GM23248 (cell line): ENCODE measurements around a stretch of chr17.

DNA sequence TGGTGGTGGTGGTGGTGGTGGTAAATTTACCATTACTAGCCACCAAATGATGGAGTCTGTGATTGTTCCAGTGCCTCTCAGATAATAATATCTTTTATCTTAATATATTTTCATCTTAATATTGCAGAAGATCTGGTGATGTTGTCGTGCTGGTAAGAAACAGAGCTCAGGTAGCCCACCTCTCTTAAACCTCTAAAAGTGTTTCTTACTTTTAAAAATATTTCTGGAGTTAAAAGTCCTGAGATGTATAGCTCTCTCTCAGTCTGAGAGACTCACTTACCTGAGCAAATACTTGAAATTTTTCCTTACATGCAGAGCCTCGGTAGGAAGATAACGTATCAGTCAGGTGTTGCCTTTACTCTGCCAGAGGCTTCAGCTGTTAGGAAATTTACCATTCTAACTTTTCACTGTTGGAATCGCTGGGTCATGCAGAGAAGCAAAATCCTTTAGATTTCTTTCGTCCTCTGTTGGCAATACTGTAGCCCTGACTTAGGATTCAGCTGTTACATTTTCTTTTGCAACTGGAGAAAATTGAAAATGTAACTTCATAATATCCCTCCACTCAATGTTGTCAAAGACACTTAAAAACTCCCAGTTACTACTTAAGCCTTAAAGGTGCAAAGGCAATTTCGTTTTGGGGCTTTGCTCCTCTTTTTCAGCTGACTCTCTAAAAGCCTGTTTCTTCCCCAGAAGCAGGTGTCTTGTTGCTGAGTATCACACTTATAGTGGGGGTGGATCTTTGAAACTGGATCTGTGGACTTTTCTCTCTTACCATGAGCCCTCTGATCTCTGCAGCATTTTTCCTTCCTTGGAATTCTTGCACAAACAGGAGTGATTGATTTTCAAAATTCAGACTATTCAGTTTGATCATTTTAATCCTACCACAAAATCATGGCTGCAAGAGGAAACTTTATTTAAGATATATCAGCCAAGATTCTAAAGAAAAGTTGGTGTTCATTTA, 19.9 kb upstream of the KCNJ16 start:
- RAMPAGE, long total RNA, result no peak

GRCh38 chr17:71440355-71441064, 680.3 kb upstream of the SOX9 start:
- RAMPAGE, long total RNA, result no peak

GRCh38 chr17:72113689-72114309, 7.0 kb upstream of the SOX9 start:
- RAMPAGE, long total RNA, result no peak

DNA sequence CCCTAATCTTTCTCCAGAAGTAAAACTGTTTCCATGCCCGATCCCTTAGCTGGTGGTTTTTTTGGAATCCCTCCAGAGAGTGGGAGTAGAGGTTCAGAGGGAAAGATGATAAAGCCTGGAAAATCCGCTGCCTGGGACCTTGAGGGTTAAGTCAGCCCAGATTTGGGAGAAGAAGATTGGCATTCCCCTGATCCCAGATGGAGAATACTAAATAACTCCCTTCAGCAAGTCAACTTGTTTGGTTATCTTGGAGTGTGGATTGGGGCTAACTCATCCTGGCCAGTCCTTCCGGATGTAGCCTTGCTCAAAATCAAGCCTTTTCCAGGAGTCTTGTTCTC, 71.4 kb downstream of the SOX9 start:
- RAMPAGE, long total RNA, result no peak

DNA sequence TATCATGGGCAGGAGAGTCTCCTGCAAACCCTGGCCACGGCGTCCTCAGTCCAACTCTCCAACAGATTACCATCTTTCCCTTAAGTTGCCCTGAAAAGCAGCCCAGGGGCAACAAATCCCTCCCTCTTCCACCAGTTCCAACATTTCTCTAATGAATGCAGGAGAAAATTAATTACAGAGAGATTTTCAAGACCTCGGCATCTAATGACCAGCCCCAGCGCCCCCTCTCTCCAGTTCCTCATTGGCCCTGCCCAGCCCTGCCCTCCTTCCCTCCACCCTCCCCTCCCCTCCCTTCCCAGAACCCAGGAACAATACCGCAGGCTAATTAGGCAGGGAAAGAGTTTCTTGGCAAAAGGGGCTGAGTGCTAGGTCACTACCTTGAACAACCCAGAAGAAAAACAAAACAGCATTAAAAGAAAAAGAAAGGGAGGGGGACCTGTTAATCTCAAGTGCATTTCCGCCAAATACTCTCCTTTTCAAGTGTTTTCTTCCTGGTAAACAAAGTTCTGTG, 215.2 kb downstream of the SOX9 start:
- RAMPAGE, long total RNA, result no peak

DNA sequence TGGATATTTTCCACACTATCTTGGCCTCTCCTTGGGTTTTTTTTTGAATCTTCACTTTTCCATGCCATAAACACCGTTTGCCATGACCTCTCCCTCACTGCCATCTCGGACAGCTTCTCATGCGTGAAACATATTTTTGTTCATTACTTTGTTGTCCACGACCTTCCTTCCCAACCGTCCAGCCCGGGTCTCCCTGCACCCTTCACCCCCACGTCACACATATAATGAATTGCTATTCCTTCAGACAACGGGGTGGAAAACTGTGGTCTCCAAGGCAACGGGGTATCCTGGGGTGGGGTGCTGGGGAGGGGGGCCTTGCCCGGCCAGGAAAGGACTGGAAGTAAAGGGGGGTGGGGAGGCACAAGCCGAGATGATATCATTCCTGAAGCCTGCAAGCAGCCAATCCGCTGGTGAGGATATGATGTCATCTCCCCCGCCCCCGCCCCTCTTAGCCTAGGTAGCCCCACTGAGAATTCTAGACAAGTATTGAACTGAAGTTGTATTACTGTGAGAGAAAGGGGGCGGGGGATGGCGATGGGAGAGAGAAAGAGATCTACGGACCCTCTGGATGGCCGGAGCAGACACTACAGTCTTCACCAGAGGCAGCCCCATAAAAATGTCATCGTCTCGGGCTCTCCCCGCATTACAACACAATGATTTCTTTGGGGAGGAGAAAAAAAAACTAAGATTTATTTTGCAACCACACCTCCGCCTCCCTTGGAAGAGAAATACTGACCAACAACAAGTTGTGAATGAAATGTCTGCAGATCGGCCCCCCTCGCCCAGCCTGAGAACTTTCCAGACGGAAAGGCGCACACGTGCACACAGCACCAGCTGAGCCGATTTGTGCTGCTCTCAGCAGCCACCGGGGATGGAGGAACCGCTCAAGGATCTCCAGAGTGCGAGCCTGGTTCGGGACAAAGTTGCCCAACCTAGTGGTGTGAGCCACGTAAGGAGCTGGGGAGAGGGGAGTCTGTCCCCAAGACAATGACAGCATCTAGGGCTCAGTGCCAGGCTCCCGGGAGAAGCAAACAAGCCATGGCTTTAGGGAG, 221.9 kb downstream of the SOX9 start:
- RAMPAGE, long total RNA, result no peak

- RAMPAGE, long total RNA, result no peak
These were observed 306.6 kb downstream of the SOX9 start for GRCh38 chr17:72427230-72427927.

- RAMPAGE, long total RNA, result no peak
These were observed 335.3 kb downstream of the SOX9 start for GRCh38 chr17:72455942-72456636.

DNA sequence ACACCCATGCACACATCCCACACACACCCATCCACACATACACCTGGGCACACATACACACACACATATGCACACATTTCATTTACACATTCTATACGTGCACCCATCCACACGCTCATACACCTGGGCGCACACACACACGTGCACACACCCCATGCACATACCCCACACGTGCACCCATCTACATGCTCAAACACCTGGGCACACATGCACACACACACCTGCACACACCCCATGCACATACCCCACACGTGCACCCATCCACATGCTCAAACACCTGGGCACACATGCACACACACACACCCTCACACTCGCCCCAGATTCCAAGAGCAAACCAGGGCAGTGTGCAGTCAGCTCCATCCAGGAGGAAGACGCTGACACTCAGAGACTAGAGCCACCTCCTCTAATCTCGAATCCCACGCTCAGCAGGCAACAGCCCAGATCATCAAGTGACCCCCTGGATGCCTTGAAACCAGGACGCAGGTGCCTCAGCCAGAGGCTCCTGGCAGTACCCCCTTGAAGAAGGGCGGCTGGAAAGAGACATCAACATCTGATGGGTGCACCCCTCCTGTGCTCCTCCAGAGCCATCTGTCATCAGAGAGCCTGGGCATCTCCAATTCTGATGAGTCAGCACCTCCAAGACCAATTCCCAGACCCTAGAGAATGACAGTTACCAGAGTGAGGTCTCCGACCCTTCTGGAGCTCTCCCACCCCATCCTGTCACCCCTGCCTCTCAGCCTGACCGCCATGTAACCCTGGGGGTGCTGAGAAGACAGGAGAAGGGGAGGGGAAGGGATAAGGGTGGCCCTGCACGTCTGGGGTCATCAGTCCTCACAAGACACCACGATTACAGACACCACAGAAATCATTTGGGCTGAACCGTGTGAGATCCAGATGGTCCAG, 433.5 kb downstream of the SOX9 start:
- RAMPAGE, long total RNA, result no peak

DNA sequence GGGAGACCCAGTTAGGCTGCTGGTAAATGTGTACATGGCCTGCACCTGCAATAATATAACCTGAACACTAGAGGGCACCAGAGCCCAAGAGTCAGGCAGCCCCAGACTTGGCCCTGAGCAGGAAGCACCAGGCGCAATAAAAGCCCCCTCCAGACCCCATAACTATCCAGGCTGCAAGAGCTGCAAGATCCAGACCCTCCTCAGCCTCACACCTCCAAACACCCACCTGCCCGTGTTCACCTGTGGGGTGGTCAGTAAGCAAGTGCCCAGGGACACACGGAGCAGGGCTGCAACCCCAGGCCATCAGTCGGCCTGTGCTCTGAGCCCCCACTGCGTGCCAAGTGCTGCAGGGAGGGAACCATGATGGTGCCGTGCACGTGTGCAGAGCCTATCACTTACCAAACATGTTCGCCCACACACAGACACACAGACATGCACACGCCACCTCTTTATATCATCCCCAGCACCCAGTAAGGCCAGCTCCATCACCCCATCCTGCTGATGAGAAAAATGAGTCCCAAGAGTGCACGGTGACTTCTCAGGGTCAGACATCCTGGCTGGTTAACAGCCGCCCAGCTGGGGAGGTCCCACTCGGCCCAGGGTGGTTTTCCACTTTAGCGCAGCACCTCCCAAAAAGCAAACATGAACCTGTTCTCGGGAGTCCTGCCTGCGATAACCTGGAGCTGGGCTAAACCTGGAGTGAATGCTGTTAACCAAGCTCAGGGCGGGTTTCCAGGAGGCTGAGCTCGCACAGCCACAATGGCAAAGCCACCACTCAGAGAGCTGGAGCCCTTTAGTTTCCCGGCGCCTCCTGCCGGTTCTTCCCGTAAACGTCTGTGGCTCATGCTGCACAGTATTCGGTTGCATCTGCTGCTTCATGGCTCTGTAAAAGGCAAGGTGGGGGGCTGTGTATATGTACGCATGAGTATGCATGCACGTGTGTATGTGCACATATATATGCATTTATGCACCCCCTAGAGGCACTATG, 439.8 kb downstream of the SOX9 start:
- RAMPAGE, long total RNA, result no peak

DNA sequence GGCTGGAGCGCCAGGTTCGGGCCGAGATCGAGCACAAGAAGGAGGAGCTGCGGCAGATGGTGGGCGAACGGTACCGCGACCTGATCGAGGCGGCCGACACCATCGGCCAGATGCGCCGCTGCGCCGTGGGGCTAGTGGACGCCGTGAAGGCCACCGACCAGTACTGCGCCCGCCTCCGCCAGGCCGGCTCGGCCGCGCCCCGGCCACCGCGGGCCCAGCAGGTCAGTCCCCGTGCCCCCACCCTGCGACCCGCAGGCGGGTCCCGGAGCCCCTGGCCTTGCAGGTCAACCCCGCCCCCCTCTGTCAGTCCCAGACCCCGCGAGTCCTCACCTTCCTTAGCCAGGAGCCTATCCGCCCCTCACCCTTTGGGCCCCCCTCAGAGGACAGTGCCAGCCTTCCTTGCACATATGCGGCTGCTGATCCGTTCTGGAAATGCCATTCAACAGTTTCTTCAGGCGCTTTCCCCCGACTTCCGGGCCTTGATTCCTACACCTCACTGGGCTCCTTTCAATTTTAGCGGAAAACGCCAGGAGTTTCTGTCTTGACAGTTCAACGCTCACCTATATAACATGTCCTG, 397 bp downstream of the COG1 start:
- RAMPAGE, long total RNA, result no peak

- RAMPAGE, long total RNA, result no peak
These were observed 17.3 kb upstream of the CPSF4L start for GRCh38 chr17:73278932-73279438.

GRCh38 chr17:73288334-73289491, 23.1 kb downstream of the CDC42EP4 start:
- RAMPAGE, long total RNA, result no peak

GRCh38 chr17:73452021-73452428, 140.2 kb upstream of the CDC42EP4 start:
- RAMPAGE, long total RNA, result no peak

DNA sequence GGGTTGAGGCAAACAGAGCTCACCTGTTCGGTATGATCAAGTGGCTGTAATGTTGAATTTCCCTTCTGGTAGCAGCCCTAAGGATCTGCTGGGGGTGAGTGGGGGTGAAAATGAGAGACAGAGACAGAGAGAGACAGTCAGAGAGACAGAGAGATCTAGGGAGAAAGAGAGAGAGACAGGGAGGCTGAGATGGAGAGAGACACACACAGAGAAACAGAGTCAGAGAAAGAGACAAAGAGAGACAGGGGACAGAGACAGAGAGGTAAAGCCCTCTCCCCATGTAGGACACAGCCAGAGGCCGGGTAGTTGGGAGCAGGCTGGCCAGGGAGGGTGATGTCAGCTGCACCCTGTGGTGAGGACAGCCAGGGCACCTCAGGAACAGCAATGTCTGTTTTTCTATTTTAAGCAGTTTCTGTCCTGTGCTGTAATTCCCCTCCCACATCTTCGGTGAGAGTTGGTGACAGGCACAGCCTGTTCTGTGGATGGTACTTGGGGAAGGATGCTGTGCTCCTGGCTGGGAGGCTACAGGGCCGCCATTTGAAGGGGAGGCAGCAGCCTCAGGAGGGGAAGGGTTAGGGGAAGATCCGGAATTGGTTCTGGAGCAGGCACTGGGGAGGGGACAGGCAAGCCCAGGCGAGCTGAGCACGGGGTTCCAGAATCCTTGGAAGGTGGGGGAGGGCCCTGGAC, 163.6 kb downstream of the SDK2 start:
- RAMPAGE, long total RNA, result no peak

DNA sequence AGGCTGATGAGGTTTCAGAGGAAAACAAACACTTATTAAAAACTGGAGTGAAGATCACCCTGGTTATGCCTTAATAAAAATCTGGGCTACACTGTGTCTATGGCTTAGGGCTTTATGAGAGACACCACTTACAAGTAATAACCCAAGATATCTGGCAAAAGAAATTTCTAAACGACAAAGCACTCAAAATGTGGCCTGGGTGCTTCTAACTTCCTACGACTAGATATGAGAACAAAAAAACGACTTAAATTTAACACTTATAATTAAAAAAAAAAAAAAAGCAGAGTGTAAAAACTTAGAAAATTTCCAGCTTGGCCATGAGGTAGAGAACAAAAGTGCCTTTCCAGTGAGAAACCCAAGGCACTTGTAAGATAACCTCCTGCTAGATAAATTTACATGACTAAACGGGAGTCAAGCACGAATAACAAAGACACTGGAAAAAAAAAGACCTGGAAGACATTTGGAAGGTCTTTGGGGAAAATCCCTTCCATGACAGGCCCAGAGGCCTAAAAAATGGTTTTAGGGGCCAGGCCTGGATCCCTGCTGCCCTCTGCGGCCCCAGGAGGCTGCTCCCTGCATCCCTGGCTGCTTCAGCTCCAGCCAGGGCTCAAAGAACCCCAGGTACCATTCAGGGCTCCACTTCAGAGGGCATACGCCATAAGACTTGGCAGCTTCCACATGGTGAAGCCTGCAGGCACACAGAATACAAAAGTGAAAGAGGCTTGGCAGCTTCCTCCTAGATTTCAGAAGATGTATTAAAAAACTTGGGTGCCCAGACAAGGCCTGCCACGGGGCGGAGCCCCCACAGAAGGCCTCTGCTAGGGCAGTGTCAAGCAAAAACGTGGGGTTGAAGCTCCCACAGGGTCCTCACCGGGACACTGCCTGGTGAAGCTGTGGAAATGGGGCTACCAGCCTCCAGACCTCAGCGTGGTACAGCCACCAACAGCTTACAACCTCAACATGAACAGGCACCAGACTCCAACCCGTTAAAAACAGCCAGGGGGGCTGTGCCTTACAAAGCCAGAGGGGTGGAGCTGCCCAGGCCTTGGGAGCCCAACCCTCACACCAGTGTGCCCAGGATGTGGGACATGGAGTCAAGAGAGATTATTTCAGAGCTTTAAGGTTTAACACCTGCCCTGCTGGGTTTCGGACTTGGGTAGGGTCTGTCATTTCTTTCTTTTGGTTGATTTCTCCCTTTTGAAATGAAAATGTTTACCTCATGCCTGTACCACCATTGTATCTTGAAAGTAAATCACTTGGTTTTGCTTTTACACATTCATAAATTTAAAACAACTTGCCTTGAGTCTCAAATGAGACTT, 77.2 kb downstream of the SDK2 start:
- RAMPAGE, long total RNA, result no peak

GRCh38 chr17:73613057-73614288, 30.8 kb downstream of the SDK2 start:
- RAMPAGE, long total RNA, result no peak

GRCh38 chr17:73643547-73644156, 593 bp downstream of the SDK2 start:
- RAMPAGE, long total RNA, result no peak

GRCh38 chr17:73647930-73648462, 3.8 kb upstream of the SDK2 start:
- RAMPAGE, long total RNA, result no peak

DNA sequence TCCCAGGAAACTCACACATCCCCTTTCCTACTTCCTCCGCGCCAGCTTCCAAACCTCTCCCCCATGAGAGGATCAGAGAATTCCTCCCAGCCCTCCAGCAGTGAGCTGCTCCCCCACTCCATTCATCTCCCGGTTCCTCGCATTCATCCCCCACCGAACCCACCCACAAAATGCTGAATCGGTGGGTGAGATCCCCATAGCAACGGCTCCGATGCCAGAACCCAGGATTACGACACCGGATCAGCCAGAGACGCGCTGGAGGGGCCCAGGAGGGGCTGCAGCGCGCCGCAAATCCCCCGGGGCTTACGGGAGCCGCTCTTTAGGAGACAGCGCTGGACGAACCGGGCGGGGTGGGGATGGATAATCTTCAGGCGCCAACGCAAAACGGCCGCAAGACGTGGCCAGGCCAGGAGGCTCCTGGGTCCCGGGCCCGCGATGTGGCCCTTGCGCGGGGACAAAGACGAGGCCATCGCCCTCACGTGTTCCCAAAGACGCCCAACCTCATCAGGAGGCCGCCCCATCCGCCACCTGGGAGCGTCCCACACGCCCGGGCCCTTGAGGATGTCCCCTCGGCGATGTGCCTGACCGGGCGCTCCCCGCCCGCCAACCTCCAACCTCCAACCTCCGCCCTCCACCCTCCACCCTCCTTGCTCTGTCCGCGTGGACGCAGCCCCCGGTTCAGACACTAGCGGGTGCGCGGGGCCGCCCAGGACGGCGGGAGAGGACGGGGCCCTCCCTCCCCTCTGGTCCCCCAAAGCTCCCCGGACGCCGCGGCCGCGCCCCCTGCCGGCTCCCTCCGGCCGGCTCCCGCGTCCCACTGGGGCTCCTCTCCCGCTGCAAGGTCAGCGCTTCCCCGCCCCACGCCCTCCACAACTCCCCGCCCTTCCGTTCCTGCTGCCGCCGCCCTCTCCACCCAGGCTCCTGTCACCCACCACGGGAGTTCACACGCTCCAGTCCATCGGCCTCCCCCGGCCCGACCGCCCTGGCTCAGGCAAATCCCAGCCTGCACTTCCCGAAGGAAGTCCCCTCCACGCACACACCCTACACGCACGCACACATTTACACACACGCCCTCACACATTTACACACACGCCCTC, 251.0 kb upstream of the RPL38 start:
- RAMPAGE, long total RNA, result no peak